Natural killer cell (primary cell): ENCODE measurements around a stretch of chr7.

DNA sequence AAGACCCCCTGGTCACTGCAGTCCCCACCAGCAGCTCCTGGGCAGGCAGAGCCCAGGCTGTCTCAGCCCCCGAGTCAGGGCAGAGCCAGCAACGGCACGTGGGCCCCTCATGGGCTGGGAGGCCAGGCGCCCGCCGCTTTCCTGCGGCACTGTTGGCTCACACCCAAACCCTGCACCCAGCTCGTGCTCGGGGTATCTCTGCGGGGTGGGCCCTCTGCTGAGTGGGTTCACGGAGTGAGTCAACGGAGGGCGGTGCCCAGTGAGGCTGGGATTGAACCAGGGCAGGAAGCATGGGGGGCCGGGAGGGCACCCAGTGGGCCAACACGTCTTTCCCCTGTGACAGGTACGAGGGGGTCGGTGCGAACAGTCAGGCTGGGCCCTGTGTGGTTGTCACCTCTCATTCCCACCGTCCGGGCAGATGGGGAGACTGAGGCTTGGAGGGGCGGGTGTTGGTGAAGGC lies 28.9 kb downstream of the ADAP1 start:
- PRO-cap, result no peak

- PRO-cap, result no peak
These were observed 9.7 kb downstream of the CYP2W1 start for GRCh38 chr7:992714-993130.

DNA sequence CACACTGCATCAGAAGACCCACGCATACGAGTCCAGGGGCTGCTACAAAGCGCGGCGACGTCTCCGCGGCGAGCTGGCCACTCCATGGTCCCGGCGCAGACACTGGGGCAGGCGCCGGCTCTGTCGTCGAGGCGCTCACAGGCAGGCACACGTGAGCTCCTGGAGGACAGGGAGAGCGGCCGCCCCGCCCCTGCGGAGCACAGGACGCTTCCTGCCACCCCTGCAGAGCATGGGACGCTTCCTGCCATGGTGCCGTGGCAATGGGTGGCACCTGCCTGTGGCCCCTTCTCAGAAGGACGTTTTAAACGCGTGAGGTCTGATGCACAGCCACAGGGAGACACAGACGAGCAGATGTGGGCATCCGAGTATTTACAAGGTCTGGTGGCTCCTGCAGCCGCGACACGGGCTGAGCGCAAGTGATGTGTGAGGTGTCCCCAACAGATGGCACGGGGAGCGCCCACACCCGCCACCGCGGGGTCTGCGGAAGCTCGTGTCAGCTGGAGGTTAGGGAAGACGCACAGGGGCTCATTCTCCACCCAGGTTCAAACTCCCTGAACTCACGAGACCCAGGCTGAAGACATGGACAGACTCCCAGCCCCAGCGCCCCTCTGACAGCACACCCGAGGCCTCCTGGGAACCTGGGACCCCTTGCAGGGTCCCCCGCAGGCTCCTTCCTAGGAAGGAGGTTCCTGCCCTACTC lies 21.4 kb upstream of the GPR146 start:
- PRO-cap, result no peak

GRCh38 chr7:1059318-1059893 lies 15.1 kb downstream of the GPR146 start:
- PRO-cap, result no peak

DNA sequence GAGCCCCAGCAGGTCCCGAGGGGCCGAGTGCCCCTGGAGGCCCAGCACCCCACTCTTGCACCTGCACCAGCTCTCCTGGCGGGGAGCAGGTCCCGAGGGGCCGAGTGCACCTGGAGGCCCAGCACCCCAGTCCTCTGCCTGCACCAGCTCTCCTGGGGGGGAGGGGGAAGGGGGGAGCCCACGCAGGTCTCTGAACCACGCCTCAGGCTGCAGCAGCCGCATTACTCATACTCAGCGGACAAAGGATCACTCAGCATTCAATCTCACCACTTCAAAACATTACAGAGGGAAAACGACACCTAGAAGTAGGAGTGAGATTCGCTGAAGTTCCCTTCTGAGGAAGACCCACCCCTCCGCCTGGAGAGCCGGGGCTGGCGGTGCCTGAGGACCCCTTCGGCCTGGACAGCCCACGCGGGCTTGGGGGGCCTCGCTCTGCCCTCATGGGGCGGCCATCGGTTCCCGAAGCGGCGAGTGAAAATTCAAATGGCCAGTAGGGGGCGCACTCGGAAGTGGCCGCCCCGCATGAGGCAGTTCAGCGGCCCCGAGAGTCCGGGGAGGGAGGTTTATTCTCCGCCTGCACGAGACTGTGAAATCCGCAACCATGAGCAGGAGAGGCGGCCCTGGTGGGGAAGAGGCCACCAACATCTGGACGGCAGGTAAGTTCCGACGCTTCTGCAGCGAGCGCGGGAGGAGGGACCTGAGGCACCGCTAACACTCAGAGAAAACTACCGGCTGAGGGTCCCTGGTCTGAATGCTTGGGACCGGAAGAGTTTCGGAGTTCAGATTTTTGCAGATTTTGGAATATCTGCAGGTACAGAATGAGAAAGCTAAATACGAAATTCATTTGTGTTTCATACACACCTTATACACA lies 1.1 kb upstream of the GPER1 start:
- PRO-cap, result no peak

DNA sequence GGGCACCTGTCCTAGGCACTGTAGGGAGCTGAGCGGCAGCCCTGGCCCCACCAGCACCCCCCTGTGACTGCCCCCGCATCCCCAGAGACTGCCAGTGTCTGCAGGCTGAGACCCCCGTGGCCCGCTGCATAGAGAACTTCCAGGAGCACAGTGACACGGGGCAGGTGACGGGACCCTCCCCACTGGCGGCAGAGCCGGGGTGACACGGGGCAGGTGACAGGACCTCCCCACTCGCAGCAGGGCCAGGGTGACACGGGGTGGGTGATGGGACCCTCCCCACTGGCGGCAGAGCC lies 2.3 kb downstream of the GPER1 start:
- PRO-cap, result no peak

GRCh38 chr7:1122885-1123516 lies 15.0 kb downstream of the C7orf50 start:
- PRO-cap, result no peak

- PRO-cap, result no peak
These were observed 11.7 kb upstream of the ZFAND2A start for GRCh38 chr7:1171746-1171945.

DNA sequence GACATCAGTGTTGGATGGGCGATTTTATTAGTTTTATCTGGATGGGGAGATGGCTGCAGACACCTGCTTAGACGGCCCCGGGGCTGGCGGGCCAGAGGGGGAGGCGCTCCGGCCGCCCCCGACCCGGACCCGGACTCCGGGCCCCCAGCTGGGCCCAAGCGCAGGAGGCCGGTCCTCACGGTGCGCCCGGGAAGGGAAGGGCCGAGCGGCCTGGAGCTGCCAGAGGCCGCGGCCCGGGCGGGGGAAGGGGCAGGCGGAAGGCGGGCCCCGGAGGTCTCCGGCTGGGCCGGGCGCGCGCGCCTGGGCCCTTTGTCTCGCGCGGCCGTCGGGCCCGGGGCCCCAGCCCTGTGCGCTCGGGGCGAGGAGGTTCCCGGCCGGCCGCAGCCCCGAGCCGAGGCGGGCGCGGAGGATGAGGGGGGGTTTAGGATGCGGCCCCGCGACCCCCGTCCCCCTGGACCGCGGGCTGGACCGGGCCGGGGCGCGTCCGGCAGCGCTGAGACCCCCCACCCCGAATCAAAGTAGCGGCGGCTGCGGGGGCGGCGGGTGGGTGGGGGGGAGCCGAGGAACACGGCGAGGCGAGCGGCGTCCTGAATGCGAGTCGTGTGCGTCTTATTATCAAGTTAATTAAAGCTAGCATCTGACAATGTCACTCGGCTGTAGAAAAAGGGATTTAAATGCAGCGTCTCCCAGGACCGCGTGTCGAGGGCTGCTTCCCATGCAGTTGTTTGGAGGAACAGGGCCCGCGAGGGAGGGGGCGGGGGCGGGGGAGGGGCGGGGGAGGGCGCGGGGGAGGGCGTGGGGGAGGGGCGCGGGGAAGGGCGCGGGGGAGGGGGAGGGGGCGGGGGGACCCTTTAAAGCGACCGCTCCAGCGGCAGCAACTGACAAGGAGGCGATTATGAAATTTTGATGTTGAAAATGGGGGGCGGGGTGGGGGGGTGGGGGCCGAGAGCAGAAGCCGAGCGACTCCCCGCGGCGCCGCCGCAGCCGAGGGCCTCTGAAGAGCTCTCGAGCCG lies 2.9 kb upstream of the UNCX start:
- PRO-cap, result no peak

- PRO-cap, result no peak
These were observed 4.7 kb downstream of the UNCX start for GRCh38 chr7:1237394-1237710.

DNA sequence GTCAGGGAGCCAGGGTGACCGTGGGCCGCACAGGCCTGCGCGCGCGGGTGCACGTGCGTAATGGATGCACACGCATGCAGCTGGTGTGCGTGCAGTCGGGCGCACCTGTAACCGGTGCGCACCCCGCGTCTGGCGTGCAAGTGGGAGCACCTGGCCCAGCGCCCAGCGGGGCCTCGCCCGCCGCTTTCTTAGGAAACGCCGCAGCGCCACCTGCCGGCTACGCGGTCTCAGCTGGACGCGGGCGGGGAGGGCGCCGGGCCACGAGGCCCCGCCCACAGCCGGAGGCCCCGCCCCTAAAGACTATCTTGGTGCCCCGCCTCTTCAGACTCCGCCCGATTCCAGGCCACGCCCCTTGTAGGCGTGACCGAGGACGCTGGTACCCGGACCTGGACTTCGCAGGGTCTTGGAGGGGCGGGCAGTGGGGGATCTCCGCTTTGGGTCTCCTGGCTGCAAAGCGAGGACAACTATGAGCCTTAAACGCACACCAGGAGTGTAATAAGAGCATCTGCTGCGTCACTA lies 46.4 kb downstream of the MICALL2 start:
- PRO-cap, result no peak

DNA sequence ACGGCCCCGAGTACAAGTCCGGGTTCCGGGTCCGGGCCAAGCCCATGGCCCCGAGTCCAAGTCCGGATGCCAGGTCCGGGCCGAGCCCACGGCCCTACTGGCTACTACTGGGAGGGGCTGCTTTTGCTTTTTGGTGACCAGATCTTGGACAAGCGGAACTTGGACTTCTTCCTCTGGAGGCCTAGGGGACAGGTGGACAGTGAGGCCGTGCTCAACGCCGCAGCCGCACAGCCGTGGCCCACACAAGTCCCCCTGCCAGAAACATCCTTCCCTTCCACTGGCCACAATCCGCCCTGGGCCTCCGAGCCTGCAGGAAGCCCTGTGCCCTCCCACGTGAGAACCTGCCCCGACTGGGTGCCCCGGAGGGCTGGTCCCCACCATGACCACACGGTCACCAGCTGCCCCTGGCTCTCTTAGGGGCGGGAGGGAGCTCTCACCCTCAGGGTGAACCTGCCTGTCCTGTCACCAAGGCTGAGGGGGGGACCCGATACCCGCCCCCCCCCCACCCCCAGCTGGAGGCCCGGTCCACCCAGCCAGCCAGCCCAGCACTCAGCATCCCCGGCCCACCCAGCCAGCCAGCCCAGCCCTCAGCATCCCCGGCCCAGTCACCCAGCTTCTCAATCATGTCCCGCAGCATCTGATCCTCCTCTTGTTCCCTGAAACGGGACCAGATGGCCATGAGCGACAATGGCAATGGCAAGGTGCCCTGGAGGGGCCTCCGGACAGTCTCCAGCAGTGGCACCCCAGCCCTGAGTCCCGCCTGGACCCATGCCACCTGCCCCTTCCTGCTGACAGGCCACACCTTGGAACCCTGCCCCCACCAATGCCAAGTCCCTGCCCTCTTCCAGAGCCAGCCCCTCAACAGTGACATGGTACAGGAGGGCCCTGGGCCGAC lies 24.5 kb downstream of the MICALL2 start:
- PRO-cap, result no peak

GRCh38 chr7:1444517-1445724 lies 14.3 kb downstream of the MICALL2 start:
- PRO-cap, result no peak

- PRO-cap, result no peak
These were observed 12.2 kb downstream of the MICALL2 start for GRCh38 chr7:1447008-1447445.

DNA sequence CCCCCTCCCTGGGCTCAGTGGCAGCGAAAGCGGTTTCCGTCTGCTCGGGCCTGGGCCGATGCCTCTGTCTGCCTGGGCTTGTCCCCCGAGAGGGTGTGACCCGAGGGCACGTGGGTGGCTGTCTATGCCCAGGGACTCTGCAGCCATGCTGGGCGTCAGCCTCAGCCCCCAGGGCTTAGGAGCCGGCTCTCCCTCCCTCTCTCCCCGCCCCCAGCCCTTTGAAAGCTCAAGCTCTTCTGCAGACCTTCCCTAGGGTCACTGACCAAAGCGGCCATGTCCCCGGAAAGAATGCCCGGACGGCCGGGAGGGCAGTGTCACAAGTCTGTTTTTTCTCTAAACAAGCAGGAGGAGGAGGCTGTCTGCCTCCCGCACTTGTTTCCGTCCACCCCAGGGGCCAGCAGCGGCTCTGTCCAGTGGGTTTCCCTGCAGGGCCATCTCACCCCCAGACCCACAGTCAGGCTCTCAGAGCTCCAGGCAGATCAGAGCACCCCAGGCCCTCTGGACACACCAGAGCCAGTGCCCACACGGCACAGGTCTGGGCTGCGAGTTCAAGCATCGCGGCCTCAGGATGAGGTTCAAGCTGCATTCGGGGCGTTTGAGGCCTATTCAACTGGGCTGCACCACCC lies 6.9 kb downstream of the MICALL2 start:
- PRO-cap, result no peak

DNA sequence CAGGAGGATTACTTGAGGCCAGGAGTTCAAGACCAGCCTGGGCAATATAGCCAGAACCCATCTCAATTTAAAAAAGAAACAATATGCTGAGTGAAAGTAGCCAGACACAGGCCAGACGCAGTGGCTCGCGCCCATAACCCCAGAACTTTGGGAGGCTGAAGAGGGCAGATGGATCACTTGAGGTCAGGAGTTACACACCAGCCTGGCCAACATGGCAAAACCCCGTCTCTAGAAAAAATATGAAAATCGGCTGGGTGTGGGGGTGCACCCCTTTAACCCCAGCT lies 3.1 kb downstream of the MICALL2 start:
- PRO-cap, result no peak

DNA sequence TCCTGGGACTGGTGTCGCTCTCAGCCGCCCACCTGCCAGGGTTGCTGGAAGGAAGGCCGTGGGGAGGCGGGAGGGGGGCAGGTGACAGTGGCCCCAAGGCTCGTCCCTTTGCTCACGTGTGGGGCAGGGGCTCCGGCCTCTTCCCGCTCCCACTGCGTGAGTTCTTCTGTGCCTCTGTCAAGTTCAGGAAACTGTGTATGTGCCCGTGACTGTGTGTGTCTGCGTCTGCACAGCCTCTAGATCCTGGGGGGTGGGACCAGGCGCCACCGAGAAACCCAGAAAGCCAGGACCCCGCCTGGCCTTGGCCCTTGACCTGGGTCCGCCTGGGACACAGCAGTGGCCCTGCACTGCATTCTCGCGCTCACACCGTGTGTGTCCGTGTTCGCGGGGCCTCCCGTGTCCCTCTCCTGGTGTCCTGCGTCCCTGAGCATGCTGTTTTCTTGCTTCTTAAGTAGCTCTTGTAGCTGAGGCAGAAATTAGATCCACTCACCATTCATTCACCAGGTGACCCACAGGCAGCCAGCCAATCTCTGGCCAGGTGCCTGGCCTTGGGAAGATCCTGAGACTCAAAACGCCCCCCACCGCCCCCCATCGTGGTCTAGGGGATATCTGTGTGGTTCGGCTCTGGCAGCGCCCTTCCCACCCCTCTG lies 1.1 kb downstream of the MAFK start:
- PRO-cap, result bidirectional peak, plus-strand start at position 363 of the sequence, minus-strand start at position 170 of the sequence

DNA sequence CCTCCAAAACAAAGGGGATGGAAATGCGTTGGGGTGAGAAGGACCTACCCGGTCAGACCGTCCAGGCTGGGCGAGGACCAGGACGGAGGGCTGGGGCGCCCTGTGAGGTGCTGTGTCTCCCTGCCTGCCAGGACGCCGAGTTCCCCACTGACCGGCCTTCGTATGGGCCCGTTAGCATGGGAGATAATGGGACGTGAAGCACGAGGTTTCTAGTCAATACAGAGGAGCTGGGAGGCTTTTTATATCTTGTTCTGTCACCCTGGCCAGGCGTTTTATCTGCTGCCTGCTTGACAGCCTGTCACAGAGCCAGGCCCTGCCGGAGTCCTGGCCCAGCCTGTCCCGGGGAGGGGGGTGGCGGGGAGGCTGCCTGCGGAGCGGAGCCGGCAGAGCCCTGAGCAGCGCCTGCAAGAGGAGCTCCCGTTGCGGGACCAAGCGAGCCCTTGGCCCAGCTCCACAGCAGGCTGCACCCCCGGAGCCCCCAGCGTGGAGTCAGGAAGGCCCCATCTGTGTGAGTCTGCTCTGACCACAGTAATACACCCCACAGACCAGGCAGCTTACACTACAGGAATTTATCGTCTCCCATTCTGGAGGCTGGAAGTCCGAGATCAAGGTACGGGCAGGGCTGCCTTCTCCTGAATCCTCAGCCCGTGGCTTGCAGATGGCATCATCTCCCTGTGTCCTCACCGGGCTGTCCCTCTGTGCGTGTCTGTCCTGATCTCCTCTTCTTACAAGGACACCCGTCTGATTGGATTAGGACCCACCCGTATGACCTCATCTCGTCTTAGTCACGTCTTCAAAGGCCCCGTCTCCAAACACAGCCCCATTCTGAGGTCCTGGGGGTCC lies 21.7 kb upstream of the ELFN1 start:
- PRO-cap, result no peak

DNA sequence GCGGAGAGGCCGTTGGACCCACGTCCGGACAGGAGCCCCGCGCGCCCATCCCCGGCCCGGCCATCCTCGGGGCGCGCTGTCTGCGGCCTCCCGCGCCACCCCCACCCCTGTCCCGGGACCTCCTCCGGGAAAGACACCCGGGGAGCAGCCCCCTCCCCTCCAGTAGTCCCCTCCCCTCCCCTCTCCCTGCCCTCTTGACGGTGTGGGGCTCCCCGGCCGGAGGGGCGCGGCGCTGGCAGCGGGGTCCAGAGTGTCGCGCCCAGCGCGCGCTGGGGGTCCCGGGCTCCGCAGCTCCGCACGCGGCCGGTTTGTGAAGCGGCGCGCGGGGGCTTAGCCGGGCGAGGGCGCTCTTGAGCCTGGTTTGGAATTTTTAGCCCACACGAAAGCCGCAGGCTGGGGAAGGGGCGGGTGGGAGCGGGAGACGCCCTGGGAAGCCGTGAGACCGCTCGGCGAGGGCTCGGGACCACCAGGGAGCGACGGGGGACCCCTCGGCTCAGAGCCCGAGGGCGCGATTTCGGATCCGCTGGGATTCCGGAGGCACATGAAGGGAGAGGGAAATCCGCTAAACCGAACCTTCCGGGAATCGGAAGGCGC lies 5.5 kb upstream of the ELFN1 start:
- PRO-cap, result no peak

GRCh38 chr7:1850519-1851093 lies 180.5 kb downstream of the ELFN1 start:
- PRO-cap, result no peak